Bile duct (tissue), 1 donor: ENCODE measurements around a stretch of chr2.

- PRO-cap = no peak
These were observed 65.7 kb downstream of the ODC1 start for GRCh38 chr2:10382080-10383253.

- PRO-cap = no peak
These were observed 37.8 kb downstream of the ODC1 start for GRCh38 chr2:10410233-10410726.

GRCh38 chr2:10426594-10427221, 21.4 kb downstream of the ODC1 start:
- PRO-cap = no peak

DNA sequence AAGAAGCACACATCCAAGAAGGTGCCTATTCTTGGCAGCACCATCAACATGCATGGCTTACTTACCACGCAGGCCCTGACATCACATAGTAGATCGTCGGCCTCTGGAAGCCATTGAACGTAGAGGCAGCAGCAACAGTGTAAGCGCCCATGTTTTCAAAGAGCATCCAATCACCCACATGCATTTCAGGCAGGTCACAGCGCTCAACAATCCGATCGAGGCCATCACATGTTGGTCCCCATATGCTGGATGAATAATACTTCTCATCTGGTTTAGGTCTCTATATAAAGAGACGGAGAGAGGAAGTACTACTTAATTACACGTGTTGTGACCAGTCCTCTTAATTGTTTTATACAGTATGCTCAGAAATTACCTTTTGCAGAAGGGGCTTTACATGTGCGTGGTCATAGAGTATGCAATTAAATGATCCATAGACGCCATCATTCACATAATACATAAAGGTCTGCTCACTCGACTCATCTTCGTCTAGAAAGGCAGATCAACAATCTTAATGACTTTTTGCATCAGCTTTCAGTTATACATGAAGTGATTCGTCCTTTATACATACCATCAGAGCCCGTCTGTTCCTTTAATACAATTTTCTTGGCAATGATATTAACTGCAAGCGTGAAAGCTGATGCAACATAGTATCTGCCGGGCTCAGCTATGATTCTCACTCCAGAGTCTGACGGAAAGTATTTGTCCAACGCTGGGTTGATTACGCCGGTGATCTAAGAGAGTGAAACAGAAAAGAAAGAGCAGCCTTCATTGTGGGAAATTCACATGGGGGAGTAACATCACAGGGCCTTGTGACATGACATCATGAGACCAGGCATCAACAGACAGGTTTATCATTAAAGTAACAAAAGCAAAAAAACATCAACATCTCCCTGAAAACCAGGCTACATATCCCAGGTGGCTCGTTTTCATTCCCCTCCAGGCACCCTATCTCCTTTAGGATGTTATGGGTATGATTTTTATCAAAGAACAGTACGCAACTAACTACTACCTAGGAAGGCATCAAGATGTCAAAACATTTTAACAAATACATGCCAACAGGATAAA, 6.4 kb downstream of the ODC1 start:
- PRO-cap = no peak

DNA sequence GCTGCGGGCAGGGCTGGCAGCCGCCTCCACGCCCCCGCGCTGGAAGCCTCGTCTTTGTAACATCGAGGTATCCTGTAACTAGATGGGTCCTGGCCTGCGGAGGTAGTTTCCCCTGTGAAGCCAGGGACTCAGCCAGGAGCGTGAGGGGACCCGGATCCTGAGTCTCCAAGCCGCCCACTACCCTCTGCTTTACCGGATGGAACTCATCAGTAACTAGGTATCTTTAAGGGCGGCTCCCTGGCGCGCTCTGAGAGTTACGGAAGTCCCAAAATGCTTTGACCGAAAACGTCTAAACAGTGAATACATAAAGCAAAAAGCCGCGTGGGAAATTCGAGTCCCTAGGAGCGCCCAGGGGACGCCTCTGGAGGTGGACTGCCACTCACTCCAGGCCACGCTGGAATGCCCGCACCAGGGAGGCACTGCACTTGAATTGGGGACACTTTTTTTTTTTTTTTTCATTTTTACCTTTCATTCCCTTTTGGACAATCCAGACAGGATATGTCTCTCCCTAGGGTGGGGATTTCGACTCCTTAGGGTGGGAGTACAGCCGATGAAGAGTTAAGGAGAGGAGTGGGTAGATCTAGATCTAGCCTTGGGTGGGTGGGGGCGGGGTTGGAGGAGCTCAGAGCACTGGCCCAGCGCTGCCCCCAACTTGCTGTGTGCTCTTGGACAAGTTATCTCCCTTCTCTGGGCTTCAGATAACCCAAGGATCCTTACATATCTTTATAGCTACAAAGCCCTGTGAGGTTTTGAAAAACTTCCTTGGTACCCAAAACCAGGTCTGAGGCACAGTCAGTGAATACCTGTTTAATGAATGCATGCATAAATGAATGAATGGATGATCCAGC, 1.1 kb upstream of the ODC1 start:
- PRO-cap = no peak

GRCh38 chr2:10709456-10709819, 12.0 kb upstream of the ATP6V1C2 start:
- PRO-cap = no peak

GRCh38 chr2:10758753-10759218, 37.4 kb downstream of the ATP6V1C2 start:
- PRO-cap = no peak

GRCh38 chr2:10765299-10765791, 43.9 kb downstream of the ATP6V1C2 start:
- PRO-cap = no peak

DNA sequence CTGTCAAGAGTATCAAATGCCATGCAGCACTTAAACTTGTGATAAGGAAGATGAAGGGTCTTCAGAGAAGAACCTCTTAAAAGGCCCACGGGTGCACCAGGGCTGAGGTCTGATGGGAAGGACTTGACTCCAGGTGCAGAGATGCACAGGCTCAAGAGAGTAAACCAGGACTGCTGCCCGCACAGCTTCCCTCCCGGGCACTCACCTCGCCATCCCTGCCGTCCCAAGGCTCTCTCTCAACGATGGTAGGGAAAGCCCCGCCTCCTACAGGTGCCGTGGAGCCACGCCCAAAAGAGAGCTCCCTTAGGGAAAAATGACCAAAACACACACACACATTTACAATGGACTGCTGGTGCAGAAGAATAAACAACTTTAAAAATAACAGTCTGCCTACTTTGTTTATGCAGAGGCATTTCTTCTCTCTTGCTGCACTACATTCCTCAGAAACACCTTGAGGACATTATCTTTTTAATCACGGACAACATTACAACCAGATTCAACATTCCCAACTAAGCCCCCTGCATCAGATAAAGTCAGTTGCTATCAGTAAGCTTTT, 27.8 kb downstream of the PDIA6 start:
- PRO-cap = no peak

DNA sequence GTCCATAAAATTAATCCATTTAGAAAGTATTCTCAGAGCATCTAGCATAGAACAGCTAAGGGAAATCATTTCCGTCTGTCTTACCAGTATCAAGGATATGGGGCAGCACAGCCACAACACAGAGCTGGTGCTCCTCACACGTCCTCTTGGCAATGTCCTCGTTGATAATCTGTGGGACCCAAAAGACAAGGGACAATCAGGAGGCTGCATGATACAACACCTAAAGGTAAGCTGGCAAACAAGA, 23.9 kb downstream of the PDIA6 start:
- PRO-cap = no peak

DNA sequence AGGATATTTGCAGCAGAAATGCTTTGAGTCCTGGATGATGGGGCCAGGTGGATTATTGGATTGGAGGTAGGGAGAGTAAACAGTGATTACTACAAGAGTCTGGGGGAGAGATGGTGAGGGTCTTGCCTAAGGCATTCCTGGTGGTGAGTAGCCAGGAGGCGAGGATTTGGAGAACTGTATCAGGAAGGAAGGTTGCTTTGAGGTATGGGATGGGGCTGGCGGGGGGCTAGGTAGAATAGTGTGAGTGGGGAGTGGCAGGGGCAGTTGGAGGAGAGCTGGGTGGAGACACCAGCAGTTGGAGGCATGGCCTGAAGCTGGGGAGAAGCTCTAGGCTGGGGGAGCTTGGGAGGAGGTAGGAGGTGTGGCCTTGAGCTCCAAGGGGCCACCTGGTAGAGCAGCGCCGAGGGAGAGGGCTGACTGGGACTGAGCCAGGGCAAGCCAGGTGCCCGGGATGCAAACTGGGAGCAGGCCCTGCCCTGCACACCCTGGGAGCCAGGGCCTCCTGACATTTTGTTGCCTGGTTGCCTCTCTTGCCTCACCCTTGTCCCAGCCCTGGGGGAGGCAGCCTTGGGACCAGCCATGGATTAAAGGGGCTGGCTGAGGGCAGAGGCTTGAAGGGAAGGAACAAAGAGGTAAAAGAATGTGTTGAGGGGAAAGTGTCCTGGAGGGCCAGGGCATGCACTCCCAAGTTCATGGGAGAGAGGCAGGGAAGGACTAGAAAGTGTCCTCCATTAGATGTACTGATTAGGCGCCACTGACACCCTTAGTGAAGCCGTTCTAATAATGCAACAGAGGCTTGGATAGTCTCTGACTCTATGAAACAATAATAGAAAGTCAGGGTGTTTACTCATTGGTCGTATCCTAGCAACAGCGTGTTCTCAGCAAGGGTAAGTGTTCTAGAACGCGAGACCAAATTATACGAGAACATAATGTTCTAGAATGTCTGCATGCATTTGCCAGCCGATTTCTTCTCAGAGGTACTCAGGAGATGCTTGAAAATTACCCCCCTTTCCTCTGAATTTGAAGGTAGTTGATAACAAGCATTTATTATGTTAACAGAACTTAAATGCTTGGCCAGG, 33.2 kb upstream of the PDIA6 start:
- PRO-cap = no peak

GRCh38 chr2:11155776-11156167, 505 bp downstream of the SLC66A3 start:
- PRO-cap = no peak

DNA sequence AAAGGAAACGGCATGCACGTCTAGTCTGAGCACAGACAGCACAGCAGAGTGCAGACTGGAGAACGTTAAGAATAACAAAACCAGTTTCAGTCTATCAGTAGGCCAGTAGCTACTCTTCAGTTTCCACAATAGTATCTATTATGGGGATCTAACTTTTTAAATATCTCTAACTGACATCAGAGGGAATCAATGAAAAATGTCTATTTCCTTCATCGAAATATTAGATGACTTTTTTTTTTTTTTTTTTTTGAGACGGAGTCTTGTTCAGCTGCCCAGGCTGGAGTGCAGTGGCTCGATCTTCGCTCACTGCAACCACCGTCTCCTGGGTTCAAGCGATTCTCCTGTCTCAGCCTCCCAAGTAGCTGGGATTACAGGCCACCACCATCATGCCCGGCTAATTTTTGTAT, 26.1 kb downstream of the SLC66A3 start:
- PRO-cap = unidirectional peak, minus-strand start at position 64 of the sequence

DNA sequence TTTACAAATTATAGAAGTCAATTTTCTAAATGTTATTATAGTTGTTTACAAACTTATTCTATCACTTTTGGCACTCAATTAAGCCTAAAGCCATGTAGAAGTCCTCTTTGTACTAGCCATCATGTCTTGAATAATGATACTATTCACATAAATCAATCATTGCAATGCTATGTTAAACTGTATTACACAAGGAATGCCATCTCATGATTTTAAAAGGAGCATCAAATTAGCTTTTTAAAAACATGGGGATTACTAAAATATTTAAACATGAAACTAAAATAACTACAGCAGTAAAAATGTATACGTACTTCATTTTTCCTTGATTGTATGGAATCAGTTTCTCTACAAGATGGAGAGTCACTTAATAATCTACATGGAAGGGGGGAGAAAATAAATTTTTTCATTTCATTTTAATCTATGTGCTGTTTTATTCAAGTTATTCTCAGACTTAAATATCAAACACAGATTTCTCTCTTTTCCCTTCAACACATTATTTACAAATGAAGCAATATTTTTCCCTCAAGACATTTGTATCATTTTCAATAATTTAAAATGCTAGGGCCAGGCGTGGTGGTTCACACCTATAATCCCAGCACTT, 63.5 kb downstream of the SLC66A3 start:
- PRO-cap = no peak

DNA sequence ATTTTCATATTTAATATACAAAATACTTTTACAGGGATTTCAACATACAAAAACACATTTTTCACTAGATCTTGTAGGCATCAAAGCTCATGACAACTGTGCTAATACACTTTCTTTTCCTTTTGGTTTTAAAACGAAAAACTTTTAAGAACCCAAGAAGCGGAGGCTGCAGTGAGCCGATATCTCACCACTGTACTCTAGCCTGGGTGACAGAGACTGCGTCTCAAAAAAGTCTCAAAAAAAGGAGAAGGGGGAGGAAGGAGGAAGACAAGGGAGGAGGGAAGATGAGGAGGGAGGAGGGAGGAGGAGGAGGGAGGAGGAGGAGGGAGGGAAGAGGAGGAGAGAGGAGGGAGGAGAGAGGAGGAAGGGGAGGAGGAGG, 14.0 kb downstream of the ROCK2 start:
- PRO-cap = no peak

DNA sequence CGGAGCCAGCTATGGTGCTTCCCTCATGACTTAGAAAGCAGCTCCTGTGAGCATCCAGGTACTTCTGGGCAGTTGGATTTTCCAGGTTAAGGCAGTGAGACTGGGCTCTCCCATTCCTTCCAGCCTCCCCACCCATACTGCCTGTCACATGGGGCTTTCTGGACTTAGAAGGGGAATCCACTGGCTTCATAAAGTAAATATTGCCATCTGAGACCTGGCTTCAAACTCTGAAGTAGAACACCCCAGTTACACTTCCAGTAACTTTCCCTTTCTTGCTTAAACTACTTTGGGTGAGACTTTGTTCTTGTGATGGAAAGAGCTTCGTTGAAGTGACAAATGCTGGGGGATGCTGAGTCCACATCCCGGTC, 31.4 kb upstream of the ROCK2 start:
- PRO-cap = no peak

GRCh38 chr2:11389446-11389819, 45.0 kb upstream of the ROCK2 start:
- PRO-cap = no peak

GRCh38 chr2:11532159-11533001, 1.5 kb upstream of the GREB1 start:
- PRO-cap = no peak

- PRO-cap = no peak
These were observed 5.7 kb downstream of the GREB1 start for GRCh38 chr2:11539194-11540338.

DNA sequence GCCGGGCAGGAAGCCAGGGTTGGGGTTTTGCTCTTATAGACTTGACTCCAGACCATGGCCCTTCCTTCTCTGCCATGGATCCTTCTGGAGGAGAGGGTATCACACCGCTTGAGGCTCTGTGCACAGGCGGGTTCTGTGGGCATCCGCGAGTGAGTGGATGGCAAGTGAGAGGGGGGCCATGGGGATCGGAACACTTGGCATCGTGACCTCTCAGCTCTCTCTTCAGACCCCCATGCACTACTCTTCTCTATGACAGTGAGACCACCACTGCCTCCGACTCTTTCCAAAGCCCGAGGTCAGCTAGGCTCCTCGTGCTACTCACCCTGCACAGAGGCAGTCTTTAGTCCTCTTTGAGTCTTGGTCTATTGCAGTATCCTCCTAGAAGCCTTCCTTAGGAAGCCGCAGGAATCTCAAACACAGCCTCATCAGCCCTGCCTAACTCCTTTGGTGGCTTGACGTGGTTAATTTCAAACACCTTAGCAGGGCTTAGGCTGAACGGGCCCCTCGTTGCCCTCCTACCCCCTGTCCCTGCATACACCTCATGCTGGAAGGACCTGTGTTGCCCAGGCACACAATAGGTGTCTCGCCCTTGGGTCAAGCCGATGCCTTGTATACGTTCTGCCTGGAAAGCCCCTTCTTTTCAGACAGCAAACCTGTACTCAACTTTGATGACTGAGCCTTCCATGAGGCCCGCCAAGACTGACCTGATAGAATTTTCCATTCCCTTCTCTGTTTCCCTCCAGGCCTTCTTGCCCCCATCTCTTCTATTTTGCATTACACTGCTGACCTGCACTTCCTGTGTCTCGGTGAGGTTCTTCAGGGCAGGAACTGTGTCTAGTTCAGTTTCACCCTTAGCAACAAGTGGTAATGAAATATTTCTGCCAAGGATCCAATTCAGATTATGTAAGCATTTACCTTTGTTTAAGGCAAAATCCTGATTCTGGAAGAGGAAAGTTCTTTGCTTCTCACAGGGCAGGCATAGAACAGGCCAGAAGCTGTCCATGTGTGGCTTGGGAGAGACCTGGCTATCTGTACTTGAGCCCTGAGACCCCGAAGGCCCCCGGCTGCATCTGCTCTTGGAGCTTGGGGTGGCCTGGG, 7.8 kb downstream of the GREB1 start:
- PRO-cap = no peak